Tibial artery (tissue), 1 donor: Measurements from ENCODE around the gene CETN1.

- PRO-cap, result no peak
Observed at GRCh38 chr18:160053-160368, 1.7 kb downstream of the USP14 start.

DNA sequence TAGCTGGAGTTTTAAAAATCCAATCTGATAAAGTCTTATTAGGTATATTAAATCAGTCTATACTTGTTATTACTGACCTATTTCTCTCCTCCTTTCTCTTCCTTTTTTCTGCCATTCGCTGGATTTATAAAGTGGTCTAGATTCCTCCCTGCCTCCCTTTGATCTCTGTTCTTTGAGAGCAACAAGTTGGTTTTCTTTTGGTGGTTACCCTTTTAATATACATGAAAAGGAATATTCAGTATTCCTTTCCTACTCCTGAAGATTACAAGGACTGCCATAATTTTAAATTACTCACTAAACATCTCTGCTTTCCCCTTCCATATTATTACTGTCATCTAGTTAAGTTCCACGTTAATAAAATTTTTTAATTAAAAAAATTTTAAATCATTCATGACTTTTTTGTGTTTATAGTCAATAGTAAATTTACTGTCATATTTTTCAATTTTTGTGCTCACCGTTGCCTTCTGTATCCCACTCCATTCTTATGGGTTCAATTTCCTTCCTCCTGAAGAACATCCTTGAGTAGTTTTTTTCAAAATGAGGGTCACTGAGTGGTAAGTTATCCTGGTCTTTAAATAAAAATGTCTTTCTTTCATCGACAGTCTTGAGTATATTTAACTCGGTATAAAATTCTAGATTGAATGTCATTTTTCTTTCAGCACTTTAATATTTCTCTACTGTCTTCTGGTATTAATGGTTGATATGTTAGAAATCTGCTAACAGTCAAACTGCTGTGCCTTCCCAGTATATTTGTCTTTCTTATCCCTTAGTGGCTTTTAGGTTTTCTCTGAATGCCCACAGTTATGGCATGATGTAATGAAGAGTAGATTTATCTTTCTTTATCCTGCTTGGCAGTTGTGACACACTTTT, 23.8 kb downstream of the THOC1 start:
- PRO-cap, result no peak

DNA sequence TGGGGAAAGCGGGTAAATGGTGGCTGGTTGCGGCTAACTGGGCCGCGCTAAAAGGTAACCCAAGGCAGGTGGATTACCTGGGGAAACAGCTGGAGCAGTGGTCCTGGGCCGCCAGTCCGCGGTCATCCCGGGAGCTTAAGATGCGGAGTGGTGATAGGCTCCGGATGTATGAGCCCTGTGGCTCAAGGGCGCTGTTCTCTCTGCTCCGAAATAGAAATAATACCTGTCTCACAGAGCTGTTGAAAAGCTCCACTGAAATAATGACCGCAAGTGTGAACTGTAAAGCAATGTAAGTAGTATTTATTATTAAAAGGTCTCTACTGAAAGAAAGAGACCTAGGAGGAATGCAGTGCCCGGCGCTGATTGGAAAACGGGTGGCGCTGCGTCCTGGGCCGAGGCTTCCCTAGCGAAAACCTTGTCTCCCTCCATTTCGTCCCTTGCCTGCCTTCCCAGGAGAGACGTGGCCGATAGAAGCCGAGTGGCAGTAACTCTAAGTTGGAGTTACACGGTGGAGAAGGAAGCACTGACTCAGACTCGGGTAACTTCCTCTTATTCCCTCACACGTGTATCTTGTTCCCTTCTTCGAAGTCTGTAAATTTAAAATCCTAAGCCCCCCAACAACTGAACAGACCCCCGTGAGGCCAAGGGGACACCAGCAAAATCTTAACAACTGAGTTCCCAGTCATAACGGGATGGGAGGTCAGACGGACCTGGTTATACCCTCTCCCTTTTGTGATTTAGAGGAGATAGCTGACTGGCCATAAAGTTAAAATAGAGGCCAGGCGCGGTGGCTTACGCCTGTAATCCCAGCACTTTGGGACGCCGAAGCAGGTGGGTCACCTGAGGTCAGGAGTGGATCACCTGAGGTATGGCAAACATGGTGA, 731 bp upstream of the THOC1 start:
- PRO-cap, result unidirectional peak, minus-strand start at position 142 of the sequence

DNA sequence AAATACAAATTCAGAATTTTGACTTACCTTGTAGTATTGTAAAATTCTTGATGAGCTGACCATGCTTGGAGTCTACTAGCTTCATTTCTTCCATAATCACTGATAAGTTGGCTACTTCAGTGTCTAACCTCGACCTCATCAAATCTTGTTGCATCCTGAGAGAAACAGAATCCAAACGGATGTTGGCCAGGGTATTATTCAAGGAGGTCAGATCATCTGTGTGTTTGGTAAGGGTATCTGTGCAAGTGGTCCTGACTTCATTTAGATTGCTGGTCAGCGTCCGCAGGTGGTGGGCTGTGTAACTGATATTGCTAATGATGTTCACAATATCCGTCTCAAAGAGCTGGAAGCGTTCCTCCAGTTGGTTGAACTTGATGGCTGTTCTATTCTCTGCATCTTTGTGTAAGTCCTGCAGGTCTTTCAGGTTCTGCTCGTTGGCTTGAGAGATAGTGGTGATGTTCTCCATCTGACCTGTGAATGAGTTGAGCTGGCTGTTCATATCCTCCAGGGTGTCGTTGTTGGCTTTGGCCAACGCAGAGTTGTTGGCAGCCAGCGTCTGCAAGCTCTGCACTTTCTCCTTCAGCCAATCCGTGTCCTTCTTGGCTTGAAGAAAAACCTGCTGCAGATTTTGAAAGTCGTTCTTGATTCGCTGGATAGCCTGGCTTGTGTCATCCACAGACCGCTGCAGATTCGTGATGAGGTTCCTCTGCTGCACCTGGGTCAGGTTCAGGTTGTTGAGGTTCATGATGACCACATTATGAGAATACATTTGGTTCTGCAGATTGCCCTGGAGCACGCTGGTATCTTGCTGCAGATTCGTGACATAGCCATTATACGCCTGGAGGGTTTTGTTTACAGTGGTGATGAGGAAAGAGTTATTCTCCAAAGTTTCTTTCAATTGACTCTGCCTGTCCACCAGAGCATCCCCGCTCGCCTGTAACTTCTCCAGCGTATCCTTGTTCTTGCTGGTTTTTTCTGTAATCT, 78.7 kb upstream of the THOC1 start:
- PRO-cap, result no peak

DNA sequence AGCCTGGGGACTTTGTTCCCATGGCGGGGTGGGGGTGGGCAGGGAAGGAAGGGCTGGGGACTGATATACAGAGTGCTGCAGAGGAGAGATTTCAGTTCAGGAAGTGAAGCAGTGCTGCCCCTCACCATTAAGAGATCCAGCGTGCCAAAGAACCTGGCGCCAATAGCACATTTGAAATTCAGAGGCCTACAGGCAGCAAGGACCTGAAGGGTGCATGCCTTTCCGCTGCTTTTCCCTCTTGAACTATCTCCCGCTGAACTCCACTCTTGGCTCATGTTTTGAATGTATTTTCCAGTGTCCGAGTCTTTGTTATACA, 94.7 kb upstream of the THOC1 start:
- PRO-cap, result no peak

DNA sequence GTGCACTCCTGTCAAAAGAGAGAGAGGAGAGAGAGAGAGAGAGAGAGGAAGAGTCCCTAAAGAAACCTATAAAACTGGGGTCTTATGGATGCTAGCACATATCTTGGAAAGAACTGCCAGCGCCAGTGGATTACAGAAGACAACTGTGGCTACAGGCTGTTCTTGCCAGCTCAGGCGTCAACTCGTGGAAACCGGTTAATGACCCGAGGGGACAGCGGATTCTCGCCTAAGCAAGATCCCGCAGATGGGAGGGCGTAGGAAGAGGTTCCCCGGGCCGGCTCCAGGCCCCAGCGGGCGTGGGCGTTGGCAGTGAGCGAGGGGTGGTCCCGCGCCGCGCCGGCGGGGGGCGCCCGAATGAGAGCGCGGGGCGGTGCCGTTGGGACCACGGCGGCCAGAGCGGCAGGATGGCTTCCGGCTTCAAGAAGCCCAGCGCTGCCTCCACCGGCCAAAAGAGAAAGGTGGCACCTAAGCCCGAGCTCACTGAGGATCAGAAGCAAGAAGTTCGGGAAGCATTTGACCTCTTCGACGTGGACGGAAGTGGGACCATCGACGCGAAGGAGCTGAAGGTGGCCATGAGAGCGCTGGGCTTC, at the start of gene CETN1:
Gene CETN1, plus strand, starts transcription at position 376 of the 590 bp plus-strand sequence.
- PRO-cap, result no peak

DNA sequence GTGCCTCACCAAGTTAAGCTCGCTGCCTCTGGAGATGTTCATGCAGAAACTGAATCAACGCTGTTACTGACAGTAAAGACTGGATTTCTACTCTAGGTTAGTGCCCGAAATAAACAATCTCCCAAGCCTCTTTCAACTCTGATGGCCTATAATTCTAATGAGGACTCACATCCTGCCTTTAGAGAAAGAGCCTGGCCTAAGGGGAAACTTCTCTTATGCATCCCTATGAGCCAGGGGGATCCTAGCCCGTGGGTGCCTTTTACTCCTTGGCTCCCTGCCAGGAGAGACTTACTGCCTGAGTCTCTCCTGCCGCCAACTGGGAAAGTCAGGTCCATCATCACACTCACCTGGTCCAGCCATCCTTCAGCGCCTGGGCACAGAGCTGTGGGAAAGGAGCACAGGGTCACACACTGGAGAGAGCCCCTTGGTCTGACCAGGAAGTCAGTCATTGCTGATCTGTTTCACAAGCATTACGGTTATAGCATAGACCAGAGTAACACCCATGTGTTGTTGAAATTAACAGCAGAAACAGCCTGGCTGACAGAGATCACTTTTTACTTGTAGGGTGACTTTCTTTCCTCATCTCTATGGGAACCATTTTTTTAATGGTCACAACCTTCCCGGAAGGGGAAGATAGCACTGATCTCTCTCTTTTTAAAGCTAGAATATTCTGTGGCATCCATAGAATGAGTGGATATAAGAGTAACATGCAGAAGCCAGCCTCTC, 24.0 kb downstream of the ENOSF1 start:
- PRO-cap, result no peak

- PRO-cap, result no peak
Observed at GRCh38 chr18:808229-809008, 3.6 kb downstream of the YES1 start.

- PRO-cap, result bidirectional peak, plus-strand start at chr18:812017, minus-strand start at chr18:811974
Observed at GRCh38 chr18:811763-812116, 302 bp downstream of the YES1 start.

GRCh38 chr18:2569447-2569972, 1.8 kb downstream of the METTL4 start:
- PRO-cap, result no peak

GRCh38 chr18:2637395-2637806, 18.1 kb upstream of the SMCHD1 start:
- PRO-cap, result no peak

GRCh38 chr18:2666695-2667299, 11.3 kb downstream of the SMCHD1 start:
- PRO-cap, result no peak

- PRO-cap, result no peak
Observed at GRCh38 chr18:2786716-2787297, 60.0 kb upstream of the EMILIN2 start.

DNA sequence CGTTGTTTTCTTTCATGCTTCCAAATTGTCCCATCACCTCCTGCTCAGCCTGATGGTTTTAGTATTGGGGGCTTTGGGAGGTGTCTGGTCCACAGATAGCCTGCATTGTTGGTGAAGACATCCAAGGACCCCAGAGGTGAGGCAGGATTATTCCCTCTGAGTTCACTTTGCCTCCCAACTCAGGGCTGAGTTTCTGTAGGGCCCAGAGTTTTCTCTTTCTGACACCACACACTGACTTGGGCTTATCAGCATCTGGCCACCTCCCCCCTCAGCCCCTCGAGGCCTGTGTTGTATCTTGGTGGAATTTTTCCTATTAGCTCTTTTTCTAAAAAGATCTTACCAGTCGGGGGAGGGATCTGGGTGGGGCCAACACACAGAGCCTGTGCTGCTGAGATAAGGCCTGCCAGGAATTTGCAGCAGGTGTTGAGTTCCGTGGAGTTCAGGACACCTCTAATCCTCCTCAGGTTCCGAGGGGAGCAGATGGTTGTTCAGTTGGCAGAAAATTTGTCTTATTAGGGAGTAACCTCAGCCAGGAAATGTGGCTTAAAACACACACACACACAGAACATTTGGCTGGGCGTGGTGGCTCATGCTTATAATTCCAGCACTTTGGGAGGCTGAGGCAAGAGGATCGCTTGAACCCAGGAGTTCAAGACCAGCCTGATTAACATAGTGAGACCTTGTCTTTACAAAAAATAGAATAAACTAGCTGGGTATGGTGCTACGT, 7.3 kb downstream of the EMILIN2 start:
- PRO-cap, result no peak

DNA sequence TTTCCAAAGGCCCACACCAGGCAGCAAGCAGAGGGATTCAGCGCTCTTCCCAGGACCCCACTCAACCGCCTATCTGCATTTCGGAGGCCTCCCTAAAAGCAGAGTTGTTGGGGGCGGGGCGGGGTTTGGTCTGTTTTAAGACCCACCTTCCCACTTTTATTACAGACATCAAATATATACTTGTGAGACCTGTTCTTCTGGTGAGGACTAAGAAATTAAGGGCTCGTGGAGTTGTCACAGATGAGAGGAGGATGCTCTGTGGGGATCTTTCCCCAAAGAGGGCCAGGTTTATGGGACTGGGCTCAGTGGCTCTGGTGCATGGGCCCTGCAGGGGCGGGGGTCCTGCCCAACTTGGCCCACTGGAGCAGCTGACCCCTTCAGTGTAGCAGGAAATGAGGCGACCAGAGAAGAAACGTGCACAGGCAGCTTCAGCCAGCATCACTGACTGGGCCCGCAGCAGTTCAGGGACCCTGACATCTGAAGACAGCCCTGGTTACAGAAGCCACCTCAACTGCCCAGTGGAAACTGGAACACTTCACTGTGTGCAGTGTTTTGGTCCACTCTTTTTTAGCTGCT, 72.7 kb downstream of the EMILIN2 start:
- PRO-cap, result no peak

GRCh38 chr18:2947695-2948008, 65.3 kb downstream of the LPIN2 start:
- PRO-cap, result no peak

GRCh38 chr18:2967345-2967731, 45.6 kb downstream of the LPIN2 start:
- PRO-cap, result no peak

- PRO-cap, result no peak
Observed at GRCh38 chr18:2984748-2985455, 28.0 kb downstream of the LPIN2 start.

- PRO-cap, result bidirectional peak, plus-strand start at chr18:3178270, minus-strand start at chr18:3178001
Observed at GRCh38 chr18:3177790-3178839, 41.7 kb downstream of the MYOM1 start.

DNA sequence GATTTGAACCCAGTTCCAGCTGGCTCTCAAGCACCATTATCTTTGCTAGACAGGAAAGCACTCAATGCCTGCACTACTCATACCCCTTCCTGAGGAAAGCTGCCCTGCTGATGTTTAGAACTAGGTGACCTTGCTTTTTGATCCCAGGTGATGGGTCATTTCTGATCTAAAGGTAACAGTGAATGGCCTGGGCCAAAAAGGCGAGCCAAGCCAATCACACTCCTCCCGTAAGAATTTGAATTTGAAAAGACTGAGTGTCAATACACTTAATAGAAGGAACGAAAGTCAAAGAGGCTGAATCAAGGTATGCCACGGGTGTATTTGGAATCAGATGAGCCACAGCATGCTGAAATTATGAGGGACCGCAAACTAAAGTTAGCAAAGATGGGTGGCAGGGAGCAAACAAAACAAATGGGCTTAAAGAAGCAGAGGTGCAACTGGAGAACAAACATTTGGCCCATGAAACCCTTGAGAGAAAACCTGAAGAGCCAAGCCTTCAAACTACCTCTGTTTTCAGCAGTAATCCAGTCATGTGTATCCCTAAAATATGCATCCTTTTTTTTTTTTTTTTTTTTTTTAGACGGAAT, 11.3 kb upstream of the MYOM1 start:
- PRO-cap, result no peak